OCI-LY7 (cell line): ENCODE measurements around the genes FYTTD1, LRCH3 and RPL35A.

GRCh38 chr3:196962080-196962752, 6.4 kb downstream of the PIGZ start:
- PRO-cap: no peak
- RAMPAGE, long total RNA: no peak

DNA sequence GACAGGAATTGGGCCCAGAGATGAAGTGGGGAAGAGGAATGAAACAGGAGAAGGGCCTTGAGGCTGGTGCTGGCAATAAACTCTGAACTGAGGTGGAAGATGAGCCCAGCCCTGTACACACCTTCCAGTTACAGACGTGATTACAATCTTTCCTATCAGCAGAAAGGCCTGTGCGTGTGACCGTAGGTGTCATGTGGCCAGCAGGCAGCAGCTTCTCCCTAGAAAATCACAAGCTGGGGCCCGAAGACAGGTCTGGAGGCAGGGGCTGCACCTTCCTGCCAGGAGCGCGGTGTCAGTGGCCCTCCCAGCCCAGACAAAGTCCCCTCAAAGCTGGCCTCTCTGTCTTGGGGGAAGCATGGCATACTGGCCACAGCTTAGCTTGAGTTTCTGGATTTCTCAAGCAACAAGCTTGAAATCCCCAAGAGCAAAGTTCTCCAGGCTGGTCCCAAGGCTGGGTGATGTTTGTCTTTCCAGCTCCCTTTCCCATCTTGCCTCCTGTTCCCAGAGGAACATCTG, 16.7 kb upstream of the PIGZ start:
- PRO-cap: no peak
- RAMPAGE, long total RNA: no peak

DNA sequence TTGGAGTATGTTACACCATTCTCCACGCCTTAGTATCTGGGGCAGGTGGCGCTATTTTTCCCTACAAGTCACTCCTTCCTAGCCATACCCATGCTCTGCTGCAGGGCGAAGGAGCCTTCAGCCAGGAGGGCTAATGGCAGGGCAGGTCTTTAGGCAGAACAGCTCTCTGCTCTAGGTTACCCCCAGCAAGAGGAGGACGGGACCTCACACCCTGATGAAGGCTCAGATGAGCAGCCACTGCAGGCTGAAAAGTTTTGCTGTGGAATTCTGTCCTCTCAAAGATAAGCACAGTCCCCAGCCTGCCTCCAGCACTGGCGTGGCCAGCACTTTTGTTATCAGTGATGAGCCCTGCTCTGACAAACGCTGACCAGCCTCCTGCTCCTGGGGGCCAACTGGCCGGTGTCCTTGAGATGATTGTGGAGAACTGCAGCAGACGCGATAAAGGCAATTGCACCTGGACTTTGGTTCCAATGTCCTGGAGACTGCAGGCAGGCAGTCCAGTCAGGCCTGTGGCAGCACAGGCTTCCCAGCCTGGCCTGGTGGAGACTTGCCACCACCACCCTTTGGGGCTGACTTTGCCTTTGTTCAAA, 19.8 kb upstream of the PIGZ start:
- PRO-cap: no peak
- RAMPAGE, long total RNA: no peak

- PRO-cap: no peak
- RAMPAGE, long total RNA: no peak
Measured at GRCh38 chr3:197028362-197029267, 1.0 kb downstream of the MELTF start.

DNA sequence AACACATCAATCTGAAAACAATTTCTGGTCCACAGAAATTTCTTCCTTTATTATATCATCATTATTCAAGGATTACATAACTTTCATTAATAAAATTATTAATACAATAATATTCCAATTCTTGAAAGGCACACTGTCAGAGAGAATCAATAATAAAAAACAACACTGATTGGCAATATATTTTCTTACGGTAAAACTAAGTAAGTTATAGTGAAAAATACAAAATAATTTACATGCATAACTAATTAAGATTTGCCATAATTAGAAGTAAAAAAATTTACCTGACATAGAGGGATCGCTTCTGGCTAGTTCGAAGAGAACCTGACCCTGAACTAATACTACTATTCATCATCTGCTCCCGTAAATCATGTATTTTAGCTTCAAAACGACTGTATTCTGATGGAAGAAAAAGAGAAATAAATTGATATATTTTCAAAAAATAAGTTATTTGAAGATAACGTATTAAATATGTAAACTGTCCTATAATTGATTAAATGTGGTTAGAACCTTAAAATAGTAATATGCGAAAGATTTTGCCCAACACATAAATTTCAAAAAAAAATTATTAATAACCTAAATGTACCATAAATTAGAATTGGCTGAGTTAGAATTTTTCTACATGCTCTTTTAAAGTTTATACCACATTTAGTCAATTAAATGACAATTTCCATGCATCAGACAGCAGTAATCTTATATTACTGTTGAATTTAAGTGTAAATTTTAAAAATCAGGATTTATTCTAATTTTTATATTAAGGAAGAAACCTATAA, 61.2 kb upstream of the MELTF start:
- PRO-cap: no peak
- RAMPAGE, long total RNA: no peak

DNA sequence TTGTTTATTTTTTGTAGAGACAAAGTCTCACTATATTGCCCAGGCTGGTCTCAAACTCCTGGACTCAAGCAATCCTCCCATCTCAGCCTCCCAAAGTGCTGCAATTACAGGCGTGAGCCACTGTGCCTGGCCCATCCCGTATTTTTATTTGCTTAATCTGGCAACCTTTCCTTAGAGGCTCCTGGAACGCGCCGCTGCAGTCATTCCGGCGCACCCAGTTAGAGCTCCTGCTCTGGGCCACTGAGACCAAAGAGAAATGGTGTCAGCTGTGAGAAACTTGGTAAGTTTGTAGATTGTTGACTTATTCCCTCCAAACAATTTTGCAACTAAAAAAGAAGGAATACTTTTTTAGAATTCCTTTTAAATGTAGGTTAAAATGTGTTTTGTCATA, 77.9 kb downstream of the BDH1 start:
- PRO-cap: no peak
- RAMPAGE, long total RNA: no peak

GRCh38 chr3:197484248-197484717, 71.5 kb downstream of the BDH1 start:
- PRO-cap: no peak
- RAMPAGE, long total RNA: no peak

DNA sequence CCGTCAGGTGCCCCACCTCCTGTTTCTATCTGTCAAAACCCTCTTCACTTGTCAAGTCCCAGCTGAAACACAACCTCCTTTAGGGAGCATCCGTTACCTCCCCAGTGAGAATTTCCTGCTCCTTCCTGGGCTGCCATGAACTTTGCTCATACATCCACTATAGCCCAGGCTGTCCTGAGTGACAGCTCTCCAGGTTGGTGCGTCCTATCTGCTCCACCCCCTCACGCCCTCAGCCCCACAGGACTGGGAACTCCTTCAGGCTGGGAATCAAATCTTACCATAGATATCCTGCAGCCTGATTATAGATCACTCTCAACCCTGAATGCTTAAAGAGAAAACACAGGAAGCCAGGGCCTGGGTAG, 52.8 kb downstream of the BDH1 start:
- PRO-cap: no peak
- RAMPAGE, long total RNA: no peak

GRCh38 chr3:197509567-197510628, 45.9 kb downstream of the BDH1 start:
- PRO-cap: no peak
- RAMPAGE, long total RNA: no peak

DNA sequence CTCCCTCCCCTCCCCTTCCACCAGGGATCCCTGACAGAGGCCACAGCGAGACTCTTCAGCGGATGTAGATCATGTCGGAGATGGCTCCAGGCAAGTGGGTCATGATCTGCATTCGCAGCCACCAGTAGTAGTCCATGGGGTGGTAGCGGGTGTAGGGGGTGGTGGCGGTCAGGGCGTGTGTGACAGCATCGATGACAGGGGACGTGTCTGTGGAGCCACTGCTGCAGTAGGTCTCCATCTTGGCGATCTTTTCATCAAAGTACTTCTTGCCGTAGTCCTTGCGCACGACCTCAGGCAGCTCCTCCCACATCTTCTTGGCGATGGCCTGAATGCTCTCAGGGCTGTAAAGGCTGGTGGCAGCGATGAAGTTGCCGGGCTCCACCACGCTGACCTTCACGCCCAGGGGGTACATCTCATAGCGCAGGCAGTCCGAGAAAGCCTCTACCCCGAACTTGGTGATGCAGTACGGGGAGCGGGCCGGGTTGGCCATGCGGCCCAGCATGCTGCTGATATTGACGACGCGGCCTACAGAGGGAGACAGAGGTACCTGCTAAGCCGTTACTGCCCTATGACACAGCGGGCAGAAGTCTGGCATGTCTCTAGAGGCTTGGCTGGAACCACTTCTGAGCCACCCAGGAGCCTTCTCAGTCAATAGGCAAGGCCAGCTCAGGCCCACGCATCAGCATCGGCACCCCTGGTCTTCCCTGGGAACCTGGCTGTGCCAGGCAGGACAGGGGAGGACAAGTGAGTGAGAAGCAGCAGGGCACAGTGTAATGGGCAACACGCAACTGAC, 43.7 kb downstream of the BDH1 start:
- PRO-cap: no peak
- RAMPAGE, long total RNA: no peak

GRCh38 chr3:197535243-197535781, 20.5 kb downstream of the BDH1 start:
- PRO-cap: no peak
- RAMPAGE, long total RNA: no peak

- PRO-cap: no peak
- RAMPAGE, long total RNA: no peak
Measured at GRCh38 chr3:197592400-197593193, 36.8 kb upstream of the BDH1 start.

DNA sequence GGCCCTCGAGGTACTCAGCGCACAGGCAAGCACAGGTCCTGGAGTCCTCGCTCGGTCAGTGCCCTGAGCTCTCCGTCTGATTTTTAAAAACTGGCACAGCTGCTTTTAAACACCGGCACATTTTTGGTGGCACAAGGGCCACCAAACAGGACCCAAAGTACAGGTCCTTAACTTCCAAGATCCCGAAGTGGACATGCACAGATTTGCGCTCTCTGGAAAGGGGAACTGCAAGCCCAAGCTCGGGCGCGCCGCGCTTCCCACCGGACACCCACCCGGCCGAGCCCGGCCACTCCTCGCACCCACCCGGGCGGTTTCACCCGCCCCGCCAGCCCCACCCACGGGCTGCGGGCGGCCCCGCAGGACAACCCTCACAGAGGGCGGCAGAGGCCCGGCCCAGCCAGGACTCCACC, 71.2 kb upstream of the BDH1 start:
- PRO-cap: no peak
- RAMPAGE, long total RNA: no peak

DNA sequence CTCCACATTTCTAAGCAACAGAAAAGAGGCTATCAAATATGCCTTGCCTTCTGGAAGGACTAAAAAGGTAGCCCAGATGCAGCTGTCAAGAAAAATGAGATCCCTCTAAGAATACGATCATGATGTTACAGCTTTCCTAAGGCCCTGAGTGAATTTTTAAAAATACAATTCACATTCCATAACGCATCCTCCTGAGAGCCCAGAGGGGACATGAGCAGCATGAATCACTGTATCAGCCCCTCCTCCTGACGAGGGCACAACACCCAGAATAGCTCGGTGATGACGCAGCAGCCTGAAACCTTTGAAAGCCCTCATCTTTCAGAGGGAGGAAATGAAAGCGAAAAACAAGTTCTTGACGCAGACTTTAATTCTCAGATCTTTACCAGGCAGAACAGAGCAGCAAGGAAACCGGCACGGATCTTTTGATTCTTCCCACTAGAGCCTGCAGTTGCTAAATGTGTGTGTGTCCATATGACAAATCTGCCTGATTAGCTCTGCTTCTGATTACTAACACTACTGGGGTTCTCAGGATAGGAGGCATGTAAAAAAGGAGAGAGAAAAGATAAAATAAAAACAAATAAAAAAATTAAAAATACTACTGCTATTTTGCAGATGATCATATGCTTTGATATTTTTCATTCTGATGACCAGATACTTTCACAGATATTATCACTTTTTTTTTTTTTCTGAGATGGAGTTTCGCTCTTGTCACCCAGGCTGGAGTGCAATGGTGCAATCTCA, 24.3 kb downstream of the RUBCN start:
- PRO-cap: unidirectional peak, plus-strand start at position 394 of the sequence
- RAMPAGE, long total RNA: no peak

DNA sequence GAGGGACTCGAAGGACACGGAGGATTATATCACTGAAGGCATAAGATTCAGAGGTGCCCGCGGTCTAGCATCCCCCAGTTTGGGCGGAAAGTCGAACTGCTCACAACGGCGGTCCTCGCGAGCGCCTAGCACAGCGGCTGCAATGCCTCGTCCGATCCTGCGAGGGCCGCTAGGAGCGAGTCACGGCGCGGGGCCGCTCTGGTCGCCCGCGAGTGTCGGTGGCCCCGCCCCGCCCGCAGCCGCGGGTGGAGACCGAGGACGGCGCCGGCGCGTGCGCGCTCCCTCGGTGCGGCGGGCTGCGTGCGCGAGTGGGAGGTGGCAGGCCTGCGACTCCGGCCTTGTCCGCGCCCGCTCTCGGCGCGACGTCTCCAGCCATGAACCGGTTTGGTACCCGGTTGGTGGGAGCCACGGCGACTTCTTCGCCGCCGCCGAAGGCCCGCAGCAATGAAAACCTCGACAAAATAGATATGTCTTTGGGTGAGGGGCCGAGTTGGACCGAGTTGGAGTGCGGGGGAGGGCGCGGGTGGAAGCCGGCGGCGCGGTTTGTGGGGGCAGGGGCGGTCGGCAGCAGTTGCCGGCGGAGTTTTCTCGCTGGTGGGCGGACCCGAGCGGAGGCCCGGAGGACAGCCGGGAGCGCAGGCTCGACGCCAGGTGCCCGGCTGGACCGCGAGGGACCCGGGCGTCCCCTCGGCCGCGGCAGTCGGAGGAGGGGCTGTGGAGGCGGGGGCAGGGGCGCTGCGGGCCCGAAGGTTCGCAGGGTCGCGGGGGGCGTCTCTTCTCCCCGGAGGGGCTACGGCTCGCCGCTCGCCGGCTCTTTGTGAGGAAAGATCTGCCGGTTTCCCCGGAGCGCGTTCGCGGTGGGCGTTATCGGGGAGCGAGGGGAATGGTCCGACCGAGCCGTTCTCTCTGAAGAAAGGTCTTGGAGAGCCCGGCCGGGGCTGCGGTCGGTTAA, at the start of gene FYTTD1:
FYTTD1 (plus strand) TSS at position 286 of the 952 bp plus-strand sequence.
- PRO-cap: bidirectional peak, plus-strand start at position 289 of the sequence, minus-strand start at position 98 of the sequence
- RAMPAGE, long total RNA: start-site peak on the plus strand centred at position 314 of the sequence, 76 bp wide, 1,066 and 240 reads in 2 replicates

GRCh38 chr3:197791147-197791839, at the start of gene LRCH3:
Gene LRCH3, plus strand, starts transcription at chr3:197791254.
- PRO-cap: bidirectional peak, plus-strand start at chr3:197791267, minus-strand start at chr3:197791214; bidirectional peak, plus-strand start at chr3:197791588, minus-strand start at chr3:197791484
- RAMPAGE, long total RNA: no peak

DNA sequence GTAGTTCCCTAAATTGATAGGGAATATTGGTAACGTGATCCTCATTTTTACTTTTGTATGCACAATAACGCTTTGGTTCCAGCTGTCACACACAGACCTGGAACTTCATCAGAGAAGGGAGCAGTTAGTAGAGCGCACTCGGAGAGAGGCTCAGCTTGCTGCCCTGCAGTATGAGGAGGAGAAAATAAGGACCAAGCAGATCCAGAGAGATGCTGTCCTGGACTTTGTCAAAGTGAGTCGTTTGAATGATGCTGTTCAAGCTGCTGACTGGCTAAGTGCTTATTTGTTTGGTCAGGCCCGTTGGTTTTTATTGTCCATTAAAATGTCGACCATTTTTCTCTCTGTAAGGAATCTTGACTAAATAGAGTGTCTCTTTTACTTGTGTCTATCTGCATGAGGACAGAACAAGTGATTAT, 56.7 kb downstream of the LRCH3 start:
- PRO-cap: no peak
- RAMPAGE, long total RNA: no peak

- PRO-cap: no peak
- RAMPAGE, long total RNA: no peak
Measured at GRCh38 chr3:197850893-197851378, 59.9 kb downstream of the LRCH3 start.

- PRO-cap: no peak
- RAMPAGE, long total RNA: no peak
Measured at GRCh38 chr3:197938470-197939069, 11.4 kb upstream of the RPL35A start.

- PRO-cap: bidirectional peak, plus-strand start at chr3:197950204, minus-strand start at chr3:197949925
- RAMPAGE, long total RNA: start-site peak on the plus strand at chr3:197950189-197950221, 35,614 and 2,796 reads in 2 replicates
Measured at GRCh38 chr3:197949989-197950918, at the start of gene RPL35A. Gene RPL35A, plus strand, starts transcription at chr3:197950190.